Mesenchymal stem cell of adipose (primary cell): Measurements from ENCODE around the gene ASIP.

GRCh38 chr20:33674665-33675497 lies 653 bp upstream of the NECAB3 start:
- CAGE, long polyA plus RNA: no peak

DNA sequence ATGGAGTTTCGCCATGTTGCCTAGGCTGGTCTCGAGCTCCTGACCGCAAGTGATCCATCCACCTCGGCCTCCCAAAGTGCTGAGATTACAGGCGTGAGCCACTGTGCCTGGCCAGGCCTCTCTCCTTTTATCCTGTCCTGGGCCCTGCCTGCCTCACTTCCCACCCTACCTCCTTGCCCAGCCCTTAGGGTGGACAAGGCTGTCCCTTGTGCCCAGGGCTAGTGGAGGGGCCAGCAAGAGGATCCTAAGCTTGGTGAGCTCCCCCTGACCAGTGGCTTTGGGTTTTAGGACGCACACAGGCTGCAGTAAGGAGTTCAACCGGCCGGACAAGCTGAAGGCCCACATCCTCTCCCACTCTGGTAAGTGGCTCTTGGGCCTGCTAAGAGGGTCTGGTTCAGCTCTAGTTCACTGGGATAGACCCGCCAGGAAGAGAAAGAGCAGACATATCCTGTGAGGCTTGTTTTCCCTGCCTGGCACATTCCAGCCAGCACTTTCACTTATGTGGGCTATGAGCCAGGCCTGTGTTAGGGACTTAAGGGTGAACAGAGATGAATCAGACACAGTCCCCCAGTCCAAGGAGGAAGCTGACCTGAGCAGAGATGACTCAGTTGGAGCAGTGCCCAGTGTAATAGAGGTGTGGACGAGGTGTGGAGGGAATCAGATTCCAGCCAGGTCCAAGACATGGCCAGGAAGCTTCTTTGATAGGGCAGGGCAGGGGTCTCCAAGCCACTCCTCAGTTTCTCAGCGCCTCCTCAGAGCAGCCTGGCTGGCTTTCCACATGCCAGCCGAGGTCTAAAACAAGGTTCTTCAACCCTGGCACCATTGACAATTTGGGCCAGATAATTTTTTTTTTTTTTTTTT lies 21.7 kb upstream of the CHMP4B start:
- CAGE, long polyA plus RNA: no peak

DNA sequence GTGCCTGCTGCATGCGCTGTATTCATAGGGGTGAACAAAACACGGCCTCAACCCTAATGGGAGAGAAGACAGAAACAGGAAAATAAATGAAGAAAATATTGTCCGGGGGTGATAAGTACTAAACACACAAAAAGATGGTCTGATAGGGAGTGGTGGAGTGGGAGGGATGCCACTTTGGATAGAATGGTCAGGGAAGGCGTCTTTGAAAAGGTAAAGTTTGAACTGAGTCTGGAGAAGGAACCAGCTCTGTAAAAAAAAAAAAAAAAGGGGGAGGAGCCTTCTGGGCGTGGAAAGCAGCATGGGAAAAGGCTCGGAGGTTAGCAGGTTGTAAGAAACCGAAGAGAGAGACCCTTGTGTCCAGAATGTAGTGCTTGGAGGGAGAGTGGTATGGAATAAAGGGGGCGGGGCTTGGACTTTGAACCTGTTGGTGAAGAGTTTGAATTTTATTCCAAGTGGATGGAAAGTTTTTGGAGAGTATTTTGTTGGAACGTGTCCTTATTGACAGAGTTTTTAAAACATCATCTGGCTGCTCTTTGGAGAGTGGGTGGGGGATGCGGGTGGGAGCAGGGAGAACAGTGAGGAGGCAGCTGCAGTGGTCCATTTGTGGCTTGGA lies 1.9 kb downstream of the CHMP4B start:
- CAGE, long polyA plus RNA: no peak

DNA sequence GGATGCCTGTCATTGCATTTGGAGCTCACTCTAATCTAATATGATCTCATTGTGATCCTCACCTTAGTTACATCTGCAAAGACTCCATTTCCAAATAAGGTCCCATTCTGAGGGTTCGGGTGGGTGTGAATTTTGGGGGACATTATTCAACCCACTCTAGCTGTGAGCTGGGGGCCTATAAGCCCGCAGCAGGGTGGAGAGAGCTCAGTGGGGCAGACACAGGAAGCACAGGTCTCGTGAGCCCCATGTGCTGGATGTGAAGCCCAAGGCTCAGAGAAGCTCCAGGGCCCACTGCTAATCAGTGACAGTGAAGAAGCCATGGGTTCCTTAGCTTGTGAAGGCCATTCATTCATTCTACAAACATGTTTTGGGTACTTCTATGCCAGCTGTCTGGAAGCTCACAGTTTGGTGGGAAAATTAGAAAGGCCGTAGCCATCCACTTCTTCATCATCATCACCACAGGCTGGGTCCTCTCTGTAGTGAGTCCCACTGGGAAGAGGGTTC lies 47.5 kb downstream of the CHMP4B start:
- CAGE, long polyA plus RNA: no peak

DNA sequence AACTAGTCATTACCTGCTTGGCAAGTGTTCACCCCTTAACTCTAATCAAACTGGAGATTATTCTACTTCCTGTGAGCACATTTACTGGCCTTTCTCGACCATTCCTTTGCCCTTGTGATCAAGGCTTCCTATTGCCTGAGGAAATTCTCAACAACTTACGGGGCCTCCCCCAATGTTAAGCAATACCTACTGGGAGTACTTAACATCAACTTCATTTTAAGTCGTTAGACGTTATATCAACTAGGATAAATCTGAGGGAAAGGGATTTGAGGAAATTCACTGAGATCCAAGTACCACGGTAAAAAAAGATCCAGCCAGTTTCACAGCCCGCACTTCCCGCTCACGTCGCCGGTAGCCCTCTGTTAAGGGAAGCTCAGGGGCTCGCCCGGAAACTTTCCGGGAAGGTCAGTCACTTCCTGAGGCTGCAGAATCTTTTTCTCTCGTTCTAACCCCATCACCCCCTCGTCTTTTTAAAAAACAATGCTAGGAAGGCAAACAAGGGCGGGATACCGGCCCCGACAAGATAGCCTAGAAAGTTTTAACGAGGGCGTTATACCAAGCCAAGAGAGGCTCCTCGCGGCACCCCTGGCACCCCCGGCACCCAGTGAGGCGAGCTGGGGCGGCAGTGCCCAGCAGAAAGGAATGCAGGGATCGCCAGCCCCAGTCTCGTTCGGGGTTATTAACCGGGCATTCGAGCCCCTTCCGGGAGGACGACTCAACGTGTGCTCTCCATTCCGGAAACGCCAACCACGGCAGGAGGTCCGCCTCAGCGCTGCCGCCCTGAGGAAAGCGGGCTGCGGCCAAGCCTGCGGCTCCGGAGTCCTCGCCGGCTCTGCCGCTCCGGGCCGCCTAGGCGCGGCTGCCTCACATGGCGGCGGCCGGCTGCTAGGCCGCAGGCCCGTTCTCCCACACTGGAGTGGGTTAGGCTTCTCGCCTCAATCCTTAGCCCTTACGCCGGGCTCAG lies 637 bp downstream of the EIF2S2 start:
- CAGE, long polyA plus RNA: no peak

DNA sequence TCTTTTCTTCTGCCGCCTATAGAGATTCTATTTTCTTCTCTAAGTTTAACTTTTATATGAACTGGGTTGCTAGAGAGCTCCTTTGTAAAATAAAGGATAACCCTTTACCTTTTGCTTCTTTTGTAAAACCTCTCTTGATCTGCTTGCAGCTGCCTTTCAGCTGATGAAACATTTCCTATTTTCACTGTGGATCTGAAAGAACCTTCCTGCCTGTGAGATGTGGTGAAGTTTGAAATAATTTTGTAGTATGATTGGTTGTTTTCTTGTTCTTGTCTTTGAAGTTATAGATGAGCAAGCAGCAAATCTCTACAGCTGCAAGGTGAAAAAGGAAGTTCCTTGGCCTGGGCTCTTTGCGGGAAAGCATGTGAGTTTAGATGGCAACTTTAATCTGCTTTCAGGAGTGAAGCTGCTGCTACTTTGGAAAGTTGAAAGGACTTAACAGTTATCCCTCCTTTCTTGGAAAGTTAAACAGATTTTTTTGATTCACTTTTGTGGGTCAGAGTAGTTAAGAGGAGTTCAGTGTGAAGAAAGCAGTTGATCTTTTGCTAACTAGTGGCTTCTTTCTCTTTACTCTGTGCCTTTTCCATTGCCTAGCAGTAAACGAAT lies at the start of gene ASIP:
TSS of gene ASIP (plus strand) at position 298 of the 606 bp plus-strand sequence.
- CAGE, long polyA plus RNA: no peak

DNA sequence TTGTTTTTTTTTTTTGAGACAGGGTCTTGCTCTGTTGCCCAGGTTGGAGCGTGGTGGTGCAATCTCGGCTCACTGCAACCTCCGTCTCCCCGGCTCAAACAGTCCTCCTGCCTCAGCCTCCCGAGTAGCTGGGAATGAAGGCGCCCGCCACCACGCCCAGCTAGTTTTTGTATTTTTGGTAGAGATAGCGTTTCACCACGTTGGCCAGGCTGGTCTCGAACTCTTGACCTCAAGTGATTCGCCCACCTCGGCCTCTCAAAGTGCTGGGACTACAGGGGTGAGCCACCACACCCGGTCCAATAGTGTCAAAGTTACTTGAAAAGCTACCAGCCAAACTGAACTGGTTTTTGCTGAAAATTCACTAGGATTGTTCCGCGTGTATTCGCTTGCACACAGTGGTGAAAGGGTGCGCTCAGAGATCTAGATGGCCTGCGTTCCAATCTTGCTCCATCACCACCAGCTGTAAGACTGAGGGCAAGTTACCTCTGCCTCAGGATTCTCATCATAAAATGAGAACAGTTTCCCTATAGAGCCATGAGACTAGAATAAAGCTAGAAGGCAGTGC lies 1.1 kb downstream of the AHCY start:
- CAGE, long polyA plus RNA: no peak

DNA sequence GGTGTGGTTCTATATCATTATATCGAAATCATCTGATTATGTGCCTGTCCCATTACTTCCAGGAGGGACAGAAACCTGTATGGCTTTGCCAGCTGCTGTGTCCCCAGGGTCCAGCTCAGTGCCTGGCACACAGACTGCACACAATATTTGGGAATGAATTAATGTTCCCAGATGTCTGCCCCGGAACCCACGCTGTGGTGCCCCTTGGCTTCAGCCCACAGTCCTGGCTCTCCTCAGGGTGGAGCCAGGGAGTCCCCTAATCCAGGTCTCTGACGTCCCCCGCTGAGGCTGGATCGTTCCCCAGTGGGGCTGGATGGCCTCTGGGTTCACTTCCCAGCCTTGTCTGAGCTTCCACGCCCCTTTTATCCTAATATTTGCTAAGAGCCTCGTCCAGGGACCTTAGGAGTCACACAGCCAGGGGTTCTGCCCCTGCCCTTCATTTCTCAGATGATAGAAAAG lies 9.0 kb upstream of the AHCY start:
- CAGE, long polyA plus RNA: no peak

DNA sequence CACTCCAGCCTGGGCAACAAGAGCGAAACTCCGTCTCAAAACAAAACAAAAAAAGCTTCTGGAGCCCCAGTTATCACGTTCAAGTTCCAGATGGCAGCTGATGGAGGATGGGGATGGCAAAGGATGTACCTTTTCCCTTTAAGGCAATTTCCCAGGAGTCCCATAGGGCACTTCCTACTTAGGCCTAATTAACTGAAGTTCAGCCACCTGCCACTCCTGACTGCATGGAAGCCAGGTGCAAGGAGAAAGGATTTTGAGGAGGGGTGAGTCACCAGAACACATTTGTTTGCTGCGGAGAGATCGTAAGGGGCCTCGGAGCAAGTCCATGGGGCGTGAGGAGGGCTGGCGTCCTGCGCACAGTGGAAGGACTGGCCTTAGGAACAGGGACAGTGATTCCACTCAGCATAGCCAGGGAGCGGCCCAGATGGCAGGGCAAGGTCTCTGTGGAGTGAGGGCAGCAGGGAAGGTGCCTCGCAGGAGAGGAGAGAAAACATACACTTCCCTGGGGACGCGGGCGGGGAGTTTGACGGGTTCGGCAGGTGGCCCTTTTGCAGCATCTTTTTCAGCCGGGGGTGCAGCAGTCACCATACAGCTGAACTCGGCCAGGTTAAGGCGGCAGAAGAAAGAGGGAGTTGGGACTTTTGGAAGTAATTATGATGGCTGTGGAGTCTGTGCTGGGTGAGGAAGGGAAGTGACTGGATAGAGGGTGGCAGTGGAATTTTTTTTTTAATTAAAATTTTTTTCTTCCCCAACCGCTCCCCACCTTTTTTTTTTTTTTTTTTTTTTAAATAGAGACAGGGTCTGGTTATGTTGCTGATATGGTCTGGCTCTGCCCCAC lies 11.6 kb upstream of the MAP1LC3A start:
- CAGE, long polyA plus RNA: no peak

GRCh38 chr20:34558008-34558087 lies 670 bp upstream of the MAP1LC3A start:
- CAGE, long polyA plus RNA: no peak

- CAGE, long polyA plus RNA: no peak
Observed at GRCh38 chr20:34581489-34582451, 23.3 kb downstream of the MAP1LC3A start.

- CAGE, long polyA plus RNA: no peak
Observed at GRCh38 chr20:34601186-34601748, 42.7 kb downstream of the MAP1LC3A start.

DNA sequence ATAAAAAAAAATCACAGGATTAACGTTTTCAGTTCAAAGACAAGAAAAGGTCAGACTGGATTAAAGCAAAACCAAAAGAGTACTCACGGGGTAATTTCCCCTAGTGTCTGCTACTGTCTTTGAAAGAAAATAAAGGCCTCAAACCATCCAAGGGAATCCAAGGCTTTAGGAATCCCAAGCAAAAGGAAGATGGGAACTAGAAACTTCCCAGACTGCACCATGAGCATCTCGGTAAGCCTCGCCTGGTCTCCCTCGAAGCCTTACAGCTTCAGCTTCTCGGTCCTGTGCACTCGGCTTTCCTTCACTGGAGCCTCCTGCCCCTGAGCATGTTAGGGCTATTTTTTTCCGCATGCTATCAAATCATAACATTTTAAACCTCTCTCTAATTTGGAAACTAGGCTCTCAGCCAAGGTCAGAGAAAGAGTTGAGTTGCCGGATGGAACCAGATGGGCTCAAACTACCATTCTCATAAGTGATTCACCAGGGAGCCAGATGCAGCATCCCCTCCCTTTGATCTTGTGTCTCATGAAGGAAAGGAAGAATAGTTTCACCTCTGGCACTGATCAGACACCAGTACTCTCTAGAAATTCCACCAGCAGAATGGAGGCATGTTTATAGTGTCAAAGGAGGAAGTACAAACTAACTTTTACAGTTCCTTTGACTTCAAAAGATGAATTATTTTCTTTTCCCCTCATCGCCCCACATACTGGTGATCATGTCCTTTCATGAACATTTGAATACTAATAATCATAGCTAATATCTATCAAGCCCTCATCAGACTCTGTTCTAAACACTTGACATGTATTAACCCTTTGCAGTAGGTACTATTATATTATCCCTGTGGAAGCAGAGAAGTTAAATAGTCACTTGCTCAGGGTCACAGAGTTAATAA lies 46.5 kb downstream of the MAP1LC3A start:
- CAGE, long polyA plus RNA: no peak

- CAGE, long polyA plus RNA: no peak
Observed at GRCh38 chr20:34707121-34707823, 3.1 kb downstream of the TP53INP2 start.

GRCh38 chr20:34731975-34732718 lies 28.0 kb downstream of the TP53INP2 start:
- CAGE, long polyA plus RNA: no peak

- CAGE, long polyA plus RNA: no peak
Observed at GRCh38 chr20:34861631-34862105, 11.0 kb downstream of the GGT7 start.

- CAGE, long polyA plus RNA: no peak
Observed at GRCh38 chr20:34916825-34917294, 38.7 kb downstream of the GSS start.

- CAGE, long polyA plus RNA: no peak
Observed at GRCh38 chr20:34980650-34981477, 25.2 kb downstream of the MYH7B start.

DNA sequence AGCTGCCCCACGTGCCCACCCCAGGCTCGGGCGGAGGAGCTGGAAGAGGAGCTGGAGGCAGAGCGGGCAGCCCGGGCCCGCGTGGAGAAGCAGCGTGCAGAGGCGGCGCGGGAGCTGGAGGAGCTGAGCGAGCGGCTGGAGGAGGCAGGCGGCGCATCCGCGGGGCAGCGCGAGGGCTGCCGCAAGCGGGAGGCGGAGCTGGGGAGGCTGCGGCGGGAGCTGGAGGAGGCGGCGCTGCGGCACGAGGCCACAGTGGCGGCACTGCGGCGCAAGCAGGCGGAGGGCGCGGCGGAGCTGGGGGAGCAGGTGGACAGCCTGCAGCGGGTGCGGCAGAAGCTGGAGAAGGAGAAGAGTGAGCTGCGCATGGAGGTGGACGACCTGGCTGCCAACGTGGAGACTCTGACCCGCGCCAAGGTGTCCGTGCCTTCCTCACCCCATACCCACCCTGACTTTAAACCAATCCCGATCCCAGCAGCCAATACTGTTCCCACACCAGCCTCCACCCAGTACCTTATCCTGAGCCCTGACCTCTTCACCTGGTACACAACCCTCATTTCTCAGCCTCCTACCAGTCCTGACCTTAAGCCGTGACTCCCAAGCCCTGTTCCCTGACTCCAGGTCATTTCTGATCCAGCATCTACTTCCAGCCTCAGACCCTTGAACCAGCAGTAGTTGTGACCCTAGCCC lies 41.7 kb downstream of the MYH7B start:
- CAGE, long polyA plus RNA: no peak

GRCh38 chr20:35146344-35146778 lies 775 bp downstream of the EDEM2 start:
- CAGE, long polyA plus RNA: no peak